Pericardium fibroblast (primary cell): ENCODE measurements around a stretch of chr1.

GRCh38 chr1:193121511-193121921 lies 315 bp upstream of the CDC73 start:
- RAMPAGE, long total RNA: no peak

DNA sequence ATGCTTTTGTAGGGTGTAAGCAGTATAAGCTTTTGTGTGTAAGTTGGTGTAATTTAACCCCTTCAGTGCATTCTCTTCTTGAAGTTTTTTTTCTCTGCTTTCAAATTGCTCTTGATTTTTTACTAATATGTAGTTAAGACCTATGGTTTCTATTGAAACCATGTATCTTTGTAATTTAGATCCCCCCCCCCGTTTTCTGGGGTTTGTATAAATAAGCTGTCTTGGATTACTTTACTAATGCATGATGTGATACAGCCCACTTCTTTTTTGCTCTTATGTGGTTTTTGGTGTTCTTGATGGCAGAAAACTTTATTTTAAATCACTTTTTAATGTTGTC lies 477 bp upstream of the B3GALT2 start:
- RAMPAGE, long total RNA: no peak

- RAMPAGE, long total RNA: no peak
Observed at GRCh38 chr1:193458408-193459069, 272.1 kb upstream of the B3GALT2 start.

DNA sequence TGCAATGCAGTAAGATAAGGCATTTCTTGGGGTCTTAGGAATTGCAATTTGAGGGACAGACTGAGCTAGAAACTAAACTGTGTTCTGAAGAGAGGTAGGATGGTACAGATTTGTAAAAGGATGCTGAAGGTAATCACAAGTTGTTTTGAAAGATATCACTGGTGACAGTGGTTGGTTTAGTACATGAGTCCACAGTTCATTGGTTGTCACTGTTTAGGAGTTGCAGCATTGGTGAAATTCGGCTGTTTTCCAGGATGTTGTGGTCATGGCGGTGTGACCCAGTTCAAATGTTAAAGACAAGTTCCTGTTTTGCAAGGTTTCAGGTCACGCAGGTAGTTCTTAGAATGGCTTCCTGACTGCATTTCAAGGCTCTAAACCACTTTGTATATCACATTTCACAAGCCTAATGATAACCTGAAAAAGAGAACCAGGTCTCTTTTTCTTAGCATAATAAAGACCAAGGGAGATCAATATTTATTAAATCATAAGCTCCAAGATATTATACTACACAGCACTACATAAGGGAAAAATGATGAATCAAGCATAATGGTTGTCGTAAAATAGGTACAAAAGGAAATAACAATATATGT lies 292.9 kb upstream of the B3GALT2 start:
- RAMPAGE, long total RNA: no peak

GRCh38 chr1:193569595-193570222 lies 383.3 kb upstream of the B3GALT2 start:
- RAMPAGE, long total RNA: no peak

DNA sequence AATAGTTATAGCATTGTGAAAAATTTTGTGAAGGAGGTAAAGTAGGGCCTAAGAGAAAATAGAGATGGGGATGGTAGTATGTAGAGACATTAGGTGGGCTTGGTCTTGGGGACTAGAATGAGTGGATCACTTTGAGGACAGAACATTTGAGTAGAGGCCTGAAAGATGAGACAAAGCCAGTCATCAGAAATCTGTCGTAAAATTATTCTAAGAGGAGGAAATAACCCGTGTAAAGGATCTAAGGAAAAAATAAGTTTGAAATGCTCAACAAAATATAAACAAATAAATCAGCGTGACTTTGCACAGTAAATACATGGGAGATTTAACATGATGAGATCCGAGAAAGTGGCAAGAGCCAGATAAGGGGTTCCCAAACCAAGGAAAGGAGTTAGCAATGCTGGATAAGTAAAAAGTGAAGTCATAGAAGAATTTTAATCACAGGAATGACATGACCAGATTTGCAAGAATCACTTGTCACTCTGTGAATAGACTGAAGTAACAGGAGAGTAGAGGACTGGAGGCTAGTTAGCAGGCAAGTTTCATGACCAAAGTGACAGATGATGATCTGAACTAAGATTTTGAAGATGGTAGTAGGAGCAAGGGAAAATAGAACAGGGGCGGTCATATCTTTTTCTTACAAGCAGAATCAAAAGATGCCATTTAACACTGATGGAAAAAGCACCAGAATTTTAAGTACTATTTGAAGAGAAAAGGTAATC lies 8.3 kb downstream of the CFH start:
- RAMPAGE, long total RNA: no peak

GRCh38 chr1:196786412-196787055 lies 11.9 kb downstream of the CFHR3 start:
- RAMPAGE, long total RNA: no peak

- RAMPAGE, long total RNA: no peak
Observed at GRCh38 chr1:196823446-196823695, 3.8 kb downstream of the CFHR1 start.

- RAMPAGE, long total RNA: no peak
Observed at GRCh38 chr1:196891200-196891677, 3.4 kb downstream of the CFHR4 start.

GRCh38 chr1:196941617-196941821 lies 2.0 kb upstream of the CFHR2 start:
- RAMPAGE, long total RNA: no peak

DNA sequence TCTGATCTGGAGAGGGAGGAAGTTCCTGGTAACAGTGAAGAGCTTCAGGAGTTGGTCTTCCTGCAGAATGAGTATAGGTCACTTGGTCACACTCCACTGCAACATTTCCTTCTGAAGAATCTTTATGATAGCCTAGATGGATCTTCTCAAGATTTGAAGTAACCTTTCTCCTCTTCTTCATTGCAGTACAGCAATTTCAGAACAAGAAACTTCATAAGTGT lies 890 bp downstream of the ZBTB41 start:
- RAMPAGE, long total RNA: no peak

DNA sequence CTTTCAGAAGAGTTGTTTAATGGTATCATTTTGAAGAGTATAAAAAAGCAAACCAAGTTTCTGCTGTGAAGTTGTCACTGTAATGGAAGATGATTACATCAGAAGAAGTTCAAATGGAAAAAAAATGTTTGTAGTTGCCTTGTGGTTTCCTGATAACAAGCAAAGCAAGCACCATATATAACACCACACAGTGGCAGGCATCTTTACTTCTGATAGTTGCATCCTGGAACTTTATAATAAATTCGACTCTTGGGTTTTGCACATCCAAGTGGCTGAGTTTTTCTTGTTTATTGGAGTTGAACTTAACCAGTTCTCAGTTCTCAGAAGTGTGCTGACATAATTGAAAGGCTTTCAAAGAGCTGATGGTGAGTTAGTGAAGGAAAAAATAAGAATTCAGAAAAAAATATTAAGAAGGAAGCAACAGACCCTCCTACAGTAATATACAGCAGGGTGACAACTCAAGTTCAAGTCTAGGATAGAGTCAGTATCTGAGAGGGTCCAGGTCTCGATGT lies 123.4 kb downstream of the CRB1 start:
- RAMPAGE, long total RNA: no peak

DNA sequence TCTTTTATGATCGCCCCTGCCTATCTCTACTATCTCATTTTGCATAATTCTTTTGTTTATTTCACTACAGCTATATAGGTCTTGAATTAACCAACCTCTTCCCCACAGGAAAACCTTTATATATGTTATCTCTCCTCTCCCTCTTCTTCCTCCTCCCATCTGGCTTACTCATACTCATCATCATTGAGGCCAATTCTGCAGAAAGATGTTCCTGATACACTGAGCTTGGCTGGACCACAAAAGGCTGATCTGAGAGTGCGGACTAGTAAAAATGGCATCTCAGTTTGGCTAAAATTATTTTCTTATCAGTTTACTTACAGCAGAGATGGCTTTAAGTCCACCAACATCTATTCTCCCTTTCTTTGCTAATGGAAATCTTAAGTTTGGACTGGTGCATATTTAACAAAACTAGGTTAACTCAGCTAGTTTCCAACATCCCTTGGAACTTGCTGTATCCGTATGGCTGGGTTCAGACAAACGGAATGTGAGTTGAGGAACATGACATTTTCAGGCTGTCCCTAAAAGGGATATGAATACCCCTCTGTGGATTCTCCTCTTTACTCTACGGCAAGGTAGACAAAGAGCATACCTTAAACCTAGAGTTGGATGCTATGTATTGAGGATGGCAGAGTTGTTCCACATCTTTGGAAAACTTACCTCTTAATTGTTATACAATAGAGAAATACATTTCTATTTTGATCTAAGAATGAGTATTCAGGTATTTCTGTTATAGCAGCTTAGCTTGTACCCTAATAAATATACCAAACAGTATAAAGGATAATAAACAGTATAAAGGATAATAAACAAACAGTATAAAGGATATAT lies 175.2 kb downstream of the DENND1B start:
- RAMPAGE, long total RNA: no peak

DNA sequence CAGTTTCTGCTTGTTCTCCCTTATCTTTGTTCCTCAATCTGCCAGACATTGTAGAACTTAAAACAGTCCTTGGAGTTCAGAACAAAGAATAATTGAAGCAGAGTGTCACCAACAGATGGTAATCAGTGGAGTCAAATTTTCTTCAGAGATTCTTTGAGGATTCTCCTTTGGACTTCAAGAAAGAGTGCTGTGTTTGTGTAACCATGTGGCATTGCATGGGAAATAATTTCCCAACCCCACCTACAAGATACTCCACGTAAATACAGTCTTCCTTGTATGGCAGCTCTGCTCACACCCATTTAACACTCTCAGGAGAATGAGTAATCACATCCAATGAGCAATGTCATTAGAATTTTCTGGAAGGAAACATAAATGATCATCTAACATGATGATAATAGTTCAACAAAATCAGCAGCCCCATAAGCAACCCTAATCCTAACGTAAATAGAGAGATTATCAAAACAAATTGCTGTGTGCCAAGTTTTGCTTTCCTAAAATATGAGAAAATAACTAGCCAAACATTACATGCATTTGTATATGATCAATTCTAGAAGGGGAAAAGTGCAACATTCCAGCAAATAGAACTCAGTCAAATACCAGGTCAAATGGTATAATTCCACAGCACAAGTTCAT lies 6.8 kb upstream of the DENND1B start:
- RAMPAGE, long total RNA: no peak

DNA sequence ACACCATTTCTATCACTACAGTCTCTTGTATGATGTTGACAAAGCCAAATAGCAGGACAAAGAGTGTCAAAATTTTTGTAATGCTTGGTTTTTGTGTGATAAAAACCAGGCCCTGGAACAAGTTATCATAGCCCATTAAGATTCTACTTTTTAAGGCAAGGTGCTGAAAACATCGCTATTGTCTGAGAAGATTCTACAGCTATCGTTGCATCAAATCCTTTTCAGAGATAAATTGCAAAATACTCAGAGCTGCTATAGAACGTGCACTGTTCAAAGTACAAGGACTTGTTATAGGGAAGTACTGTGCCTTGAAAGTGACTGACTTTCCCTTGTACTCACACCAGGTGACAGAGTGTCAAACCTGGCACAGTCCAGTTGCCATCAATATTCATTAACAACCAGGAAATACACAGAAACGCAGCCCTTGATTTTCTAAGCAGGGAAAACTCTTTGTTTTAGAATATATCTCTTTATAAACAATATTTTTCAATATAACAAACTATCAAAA lies 37.8 kb downstream of the LHX9 start:
- RAMPAGE, long total RNA: no peak

DNA sequence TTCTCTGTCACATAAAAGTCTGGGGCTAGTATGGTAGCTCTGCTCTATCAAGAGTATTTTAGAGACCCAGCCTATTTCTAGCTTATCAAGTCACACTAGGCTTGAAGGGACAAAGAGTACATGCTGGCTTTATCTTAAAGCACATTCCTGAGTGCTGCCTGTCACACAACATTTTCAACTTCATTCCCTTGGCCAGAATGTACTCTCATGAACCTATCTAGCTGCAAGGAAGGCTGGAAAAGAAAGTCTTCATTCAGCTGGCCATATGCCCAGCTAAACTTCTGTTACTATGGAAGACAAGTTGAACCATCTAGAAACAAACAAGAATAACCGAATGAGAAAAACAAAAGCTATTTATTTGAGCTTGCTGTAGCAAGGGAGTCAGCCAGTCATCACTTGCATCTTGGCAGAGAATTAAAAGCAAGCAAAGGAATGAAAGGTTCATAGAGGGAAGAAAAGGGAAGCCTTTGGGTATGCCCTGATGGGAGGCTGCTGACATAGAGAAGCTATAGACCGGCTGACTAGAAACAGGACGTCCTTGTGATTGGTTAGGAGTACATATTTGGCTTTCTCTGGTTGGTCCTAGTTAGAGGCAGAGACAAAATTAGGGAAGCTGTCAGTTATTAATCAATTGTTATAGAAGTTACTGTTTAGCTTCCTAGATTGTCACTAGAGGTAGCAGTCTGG lies 108.4 kb downstream of the NEK7 start:
- RAMPAGE, long total RNA: no peak

- RAMPAGE, long total RNA: no peak
Observed at GRCh38 chr1:198282610-198283496, 126.1 kb downstream of the NEK7 start.

- RAMPAGE, long total RNA: no peak
Observed at GRCh38 chr1:198320004-198321152, 163.6 kb downstream of the NEK7 start.

DNA sequence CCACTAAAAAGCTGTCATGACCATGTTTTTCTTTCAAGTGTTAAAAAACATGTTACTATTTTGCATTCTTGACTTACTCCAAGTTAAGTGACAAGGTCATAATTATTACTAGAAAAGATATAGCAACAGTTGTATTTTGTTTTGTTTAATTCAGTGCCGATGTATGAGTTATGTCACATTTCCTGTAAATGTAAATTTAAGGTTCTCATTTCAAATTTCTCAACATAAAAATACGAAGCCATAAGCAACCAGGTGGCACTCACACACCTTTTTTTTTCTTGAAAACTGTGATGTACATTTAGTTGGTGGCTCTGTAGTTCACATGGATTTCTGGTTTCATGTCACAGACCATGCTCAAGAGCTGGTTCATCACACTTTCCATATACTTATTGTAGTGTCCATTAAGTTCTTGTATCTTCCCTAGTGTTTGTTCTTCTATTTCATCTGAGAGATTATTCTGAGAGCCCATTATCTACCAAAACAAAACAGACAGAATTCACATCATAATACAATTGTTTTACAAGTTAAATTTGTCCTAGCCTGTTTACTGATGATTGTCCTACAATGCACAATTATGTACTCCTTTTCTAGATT lies 17.3 kb downstream of the ATP6V1G3 start:
- RAMPAGE, long total RNA: no peak

DNA sequence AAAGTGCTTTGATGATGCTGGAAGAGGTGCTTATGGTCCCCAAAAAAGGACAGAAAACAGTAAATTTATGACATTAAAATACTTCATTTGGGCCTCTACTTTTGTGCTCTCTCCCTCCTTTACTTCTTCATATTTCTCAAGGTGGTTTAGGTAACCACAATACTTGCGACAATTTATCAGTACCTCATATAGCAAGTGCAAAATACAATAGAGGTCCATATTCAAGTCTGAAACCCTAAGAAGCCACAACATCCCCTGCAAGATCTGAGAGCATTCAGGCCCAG lies 24.2 kb upstream of the ATP6V1G3 start:
- RAMPAGE, long total RNA: no peak